Skin of body (tissue), 2 donors: Measurements from ENCODE around the gene RPS23.

- RAMPAGE, long total RNA: no peak
These were observed 3.8 kb upstream of the MSH3 start for GRCh38 chr5:80650464-80651308.

GRCh38 chr5:80967079-80967847 is 7.1 kb downstream of the RASGRF2 start:
- RAMPAGE, long total RNA: no peak

- RAMPAGE, long total RNA: no peak
These were observed 25.4 kb downstream of the RASGRF2 start for GRCh38 chr5:80985492-80985984.

DNA sequence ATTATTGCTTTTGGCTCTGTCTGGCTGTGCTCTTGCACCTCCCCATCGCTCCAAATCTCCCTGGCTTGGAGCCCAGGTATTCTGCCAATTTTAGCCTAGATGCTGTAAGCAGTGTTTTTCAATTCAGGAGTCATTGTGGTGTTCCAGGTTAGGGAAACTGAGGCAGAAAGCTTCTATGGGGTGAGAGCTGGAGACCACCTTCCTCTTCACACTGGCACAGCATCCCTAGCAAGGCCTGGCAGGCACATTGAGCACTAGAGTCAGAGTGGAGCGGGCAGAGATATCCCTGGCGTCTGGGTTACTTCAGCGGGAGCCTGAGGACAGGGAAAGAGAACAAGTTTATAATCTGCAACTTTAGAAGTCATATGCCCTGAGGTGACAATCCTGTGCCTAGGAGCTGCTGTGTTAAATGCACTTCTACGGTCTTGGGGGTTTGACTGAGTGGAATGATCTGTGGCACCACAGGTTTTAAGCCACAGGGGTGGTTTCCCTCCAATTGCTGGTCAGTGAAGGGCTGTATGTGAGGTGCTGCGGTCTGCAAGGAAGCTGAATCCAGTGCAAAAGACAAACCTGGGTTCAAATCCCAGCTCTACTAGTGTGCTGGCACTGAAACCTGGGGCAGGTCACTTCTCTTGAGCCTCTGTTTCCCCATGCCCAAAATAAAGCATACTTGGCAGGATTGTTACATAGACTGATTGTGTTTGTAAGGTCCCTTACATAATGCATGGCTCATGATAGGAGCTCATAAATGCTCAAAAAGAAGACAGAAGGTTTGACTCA is 2.9 kb downstream of the CKMT2 start:
- RAMPAGE, long total RNA: no peak

DNA sequence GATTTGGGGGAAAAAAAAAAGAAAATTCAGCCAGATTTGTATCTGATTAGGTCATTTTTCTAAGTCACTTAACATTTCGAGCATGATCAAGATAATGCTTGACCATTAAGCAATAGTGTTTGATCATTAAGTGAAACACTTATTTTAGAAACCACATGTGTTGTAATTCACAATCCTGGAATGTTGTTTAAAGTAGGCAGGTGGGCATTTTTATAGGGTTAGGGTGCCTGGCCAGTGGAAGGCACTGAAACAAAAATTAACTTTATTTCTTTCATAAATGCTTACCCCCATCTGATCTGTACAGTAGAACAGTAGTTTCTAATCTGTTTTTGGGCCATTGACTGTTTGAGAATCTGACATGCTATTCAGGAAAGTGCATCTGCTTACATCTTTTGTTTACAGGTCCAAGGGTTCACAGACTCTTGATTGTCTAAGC is 9.1 kb downstream of the ZCCHC9 start:
- RAMPAGE, long total RNA: no peak

- RAMPAGE, long total RNA: no peak
These were observed 601 bp upstream of the ACOT12 start for GRCh38 chr5:81394494-81394976.

DNA sequence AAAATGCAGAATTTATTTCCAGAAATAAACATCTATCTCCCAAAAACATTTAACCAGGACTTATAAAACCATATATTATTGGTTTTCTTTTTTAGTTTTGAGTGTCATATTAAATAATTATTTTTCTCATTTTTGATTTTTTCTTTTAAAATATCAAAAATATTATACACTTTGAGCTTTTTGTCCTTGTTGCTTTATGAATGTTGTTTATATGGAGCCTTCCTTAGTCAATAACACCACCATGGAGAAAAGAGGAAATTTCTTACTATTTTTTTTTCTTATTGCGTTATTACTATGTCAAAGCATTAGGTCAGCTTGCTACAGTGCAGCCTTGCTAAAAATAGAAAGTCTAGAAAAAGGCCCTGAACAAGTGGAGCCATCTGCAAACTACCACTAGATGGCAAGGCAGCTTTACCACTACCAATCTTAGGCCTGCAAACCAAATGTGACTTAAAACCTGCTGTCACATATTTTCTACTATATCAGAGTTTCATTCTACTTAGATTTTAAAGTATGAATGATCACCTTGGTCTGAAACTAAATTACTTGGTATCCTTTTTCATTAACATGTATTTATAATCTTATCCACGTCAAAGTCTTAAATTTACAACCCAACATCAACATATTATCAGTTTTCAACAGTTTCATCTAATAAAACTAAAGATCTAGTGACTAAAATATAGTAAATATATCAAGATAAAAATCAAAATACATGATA is 113.0 kb upstream of the ACOT12 start:
- RAMPAGE, long total RNA: no peak

DNA sequence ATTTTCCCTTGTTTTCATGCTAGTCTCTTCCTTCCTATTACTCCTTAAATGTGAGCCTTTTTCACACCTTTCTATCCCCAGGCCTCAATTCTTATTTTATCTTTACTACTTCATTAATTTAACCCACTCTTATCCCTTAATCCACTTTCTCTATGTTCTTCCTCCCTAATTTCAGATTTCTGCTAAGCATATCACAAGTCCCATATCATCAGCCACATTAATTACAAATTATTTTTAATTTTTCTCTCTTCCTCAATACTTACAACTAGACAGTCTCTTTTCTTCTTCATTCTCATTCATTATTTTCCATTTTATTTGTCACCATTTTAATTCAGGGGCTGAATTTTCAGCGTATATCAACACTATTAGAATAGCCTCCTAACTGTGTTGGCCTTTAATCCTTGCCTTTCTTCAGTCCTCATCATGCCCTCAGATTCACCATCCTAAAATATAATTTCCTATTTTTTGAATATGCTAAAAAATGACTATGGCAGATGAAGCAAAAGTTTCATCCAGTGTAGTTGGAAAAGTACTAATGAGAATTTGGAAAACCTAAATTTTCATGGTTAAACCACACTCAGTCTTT is 142.8 kb downstream of the SSBP2 start:
- RAMPAGE, long total RNA: no peak

- RAMPAGE, long total RNA: no peak
These were observed 12.1 kb downstream of the SSBP2 start for GRCh38 chr5:81738766-81739267.

- RAMPAGE, long total RNA: no peak
These were observed 1.0 kb upstream of the SSBP2 start for GRCh38 chr5:81751654-81752557.

DNA sequence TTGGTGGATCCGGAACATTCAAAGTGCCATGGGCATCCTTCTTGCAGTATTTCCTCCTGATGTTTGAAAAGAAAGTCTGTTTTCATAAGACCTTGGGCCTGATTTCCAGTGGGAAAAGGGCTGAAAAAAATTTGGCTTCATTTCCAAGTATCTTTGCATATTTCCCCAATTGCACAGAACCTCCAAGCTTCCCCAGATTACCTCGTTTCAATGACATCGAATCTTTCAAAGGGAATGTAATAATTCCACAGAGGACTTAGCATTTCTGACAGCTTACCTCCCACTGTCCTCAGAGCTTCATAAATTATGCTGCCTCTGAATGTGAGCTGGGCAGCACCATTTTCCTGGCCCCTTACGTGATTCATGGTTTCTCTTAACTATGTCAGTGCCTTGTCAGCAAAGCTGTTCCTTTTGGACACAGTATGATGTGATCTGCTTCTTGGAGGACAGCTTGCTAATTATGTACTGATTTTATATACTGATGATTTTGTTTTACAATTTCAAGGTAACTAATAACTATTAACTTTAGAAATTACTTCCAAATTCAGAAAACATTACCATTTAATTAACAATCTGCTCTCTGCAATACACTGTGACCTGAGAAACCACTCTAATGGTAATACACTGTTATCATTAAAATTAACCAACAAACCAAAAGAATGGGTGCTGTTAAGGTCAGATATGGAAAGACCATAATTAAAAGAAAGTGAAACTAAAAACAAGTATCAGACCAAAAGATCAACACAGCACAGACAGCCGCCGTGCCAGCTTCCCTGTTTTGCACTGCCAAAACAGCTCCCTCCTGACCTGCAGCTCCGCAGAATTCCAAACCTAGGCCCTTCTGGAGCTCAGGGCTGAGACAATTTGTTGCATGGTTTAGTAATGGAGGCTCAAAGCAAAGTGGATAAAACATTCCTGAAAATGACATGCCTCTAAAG is 27.9 kb upstream of the SSBP2 start:
- RAMPAGE, long total RNA: no peak

- RAMPAGE, long total RNA: no peak
These were observed 73.2 kb downstream of the RPS23 start for GRCh38 chr5:82204628-82205748.

- RAMPAGE, long total RNA: start-site peak on the minus strand at chr5:82278347-82278372, 63,596 and 1,800 reads in 2 replicates
These were observed at the start of gene RPS23 for GRCh38 chr5:82277852-82278862. Gene RPS23 (minus strand): TSS chr5:82278354.

GRCh38 chr5:82422597-82423142 is 144.5 kb upstream of the RPS23 start:
- RAMPAGE, long total RNA: no peak

- RAMPAGE, long total RNA: no peak
These were observed 156.5 kb upstream of the RPS23 start for GRCh38 chr5:82434718-82435082.

DNA sequence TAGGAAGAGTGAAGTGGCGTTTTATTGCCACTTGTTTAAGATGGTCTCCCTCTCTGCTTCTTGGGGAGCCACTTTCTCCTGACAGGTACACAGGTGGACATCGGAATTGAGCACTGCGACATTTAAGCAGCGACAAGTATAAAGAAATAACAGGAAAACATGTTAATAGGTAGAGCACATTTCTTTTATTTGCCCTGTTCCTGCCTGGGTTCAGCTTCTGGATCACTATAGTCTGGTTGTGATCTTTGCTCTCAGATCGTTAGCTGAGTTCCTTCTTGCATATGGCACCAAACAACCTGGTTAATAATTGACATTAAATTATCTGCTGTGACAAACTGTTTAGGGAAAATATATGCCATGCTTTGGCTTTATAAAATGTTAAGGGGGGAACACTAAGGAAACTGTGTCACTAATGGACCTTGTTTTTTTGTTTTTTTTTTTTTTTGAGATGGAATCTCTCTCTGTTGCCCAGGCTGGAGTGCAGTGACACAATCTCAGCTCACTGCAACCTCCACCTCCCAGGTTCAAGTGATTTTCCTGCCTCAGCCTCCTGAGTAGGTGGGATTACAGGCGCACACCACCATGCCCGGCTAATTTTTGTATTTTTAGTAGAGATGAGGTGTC is 345.1 kb upstream of the RPS23 start:
- RAMPAGE, long total RNA: no peak

- RAMPAGE, long total RNA: no peak
These were observed 21.6 kb downstream of the TMEM167A start for GRCh38 chr5:83055399-83056164.

DNA sequence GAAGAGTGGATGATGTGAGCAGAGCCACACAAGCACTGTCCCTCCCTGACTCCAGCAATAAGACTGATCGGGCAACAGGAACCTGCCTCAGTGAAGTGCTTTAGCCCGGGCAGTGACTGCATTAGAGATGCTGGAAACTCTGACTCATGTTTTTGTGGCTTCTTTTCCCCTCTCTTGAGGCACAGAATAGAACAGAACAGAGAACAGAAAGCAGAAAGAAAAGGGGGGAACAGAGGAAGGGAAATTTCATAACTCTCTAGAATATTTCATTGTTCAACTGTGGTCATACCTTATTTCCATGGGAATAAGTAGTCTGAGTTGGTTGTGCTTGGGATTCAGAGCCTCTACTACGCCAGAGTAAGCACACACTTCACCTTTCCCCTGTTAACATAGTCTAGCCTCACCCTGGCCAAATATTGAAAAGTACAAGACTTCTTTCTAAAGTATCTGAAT is 164.8 kb upstream of the VCAN start:
- RAMPAGE, long total RNA: no peak

DNA sequence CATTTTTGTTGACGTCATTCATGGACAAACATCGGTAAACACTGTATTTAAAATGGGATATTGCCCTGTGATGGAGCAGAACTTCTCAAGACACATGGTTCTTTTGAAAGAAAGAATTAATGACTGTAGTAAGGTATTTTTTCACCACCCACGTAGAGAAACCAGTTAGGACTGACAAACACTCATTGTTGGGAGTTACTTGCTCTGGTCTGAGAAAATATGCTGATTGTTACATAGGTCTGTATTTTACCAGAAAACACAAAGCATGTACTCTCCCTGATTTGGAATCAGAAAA is 4.7 kb downstream of the VCAN start:
- RAMPAGE, long total RNA: no peak

DNA sequence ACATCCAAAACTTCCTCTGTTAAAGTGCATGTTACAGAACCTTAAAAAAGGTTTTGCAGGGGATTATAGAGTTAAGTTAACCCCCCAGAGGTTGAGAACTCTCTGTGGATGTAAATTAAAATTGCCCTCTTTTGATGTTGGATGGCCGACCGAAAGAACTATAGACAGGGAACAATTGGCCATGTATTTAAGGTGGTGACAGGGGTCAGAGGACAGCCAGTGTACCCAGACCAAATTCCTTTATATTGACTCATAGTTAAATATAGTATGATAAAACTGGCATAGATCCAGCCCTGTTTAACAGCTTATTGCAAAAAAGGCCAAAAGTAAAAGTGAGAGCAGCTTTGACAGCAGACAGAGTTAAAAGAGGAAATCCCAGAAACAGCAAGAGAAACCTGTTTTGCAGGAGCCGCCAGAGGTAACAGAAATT is 156.6 kb upstream of the COX7C start:
- RAMPAGE, long total RNA: no peak